Measurements from ENCODE around the genes KCNK15, PI3 and SLPI.

DNA sequence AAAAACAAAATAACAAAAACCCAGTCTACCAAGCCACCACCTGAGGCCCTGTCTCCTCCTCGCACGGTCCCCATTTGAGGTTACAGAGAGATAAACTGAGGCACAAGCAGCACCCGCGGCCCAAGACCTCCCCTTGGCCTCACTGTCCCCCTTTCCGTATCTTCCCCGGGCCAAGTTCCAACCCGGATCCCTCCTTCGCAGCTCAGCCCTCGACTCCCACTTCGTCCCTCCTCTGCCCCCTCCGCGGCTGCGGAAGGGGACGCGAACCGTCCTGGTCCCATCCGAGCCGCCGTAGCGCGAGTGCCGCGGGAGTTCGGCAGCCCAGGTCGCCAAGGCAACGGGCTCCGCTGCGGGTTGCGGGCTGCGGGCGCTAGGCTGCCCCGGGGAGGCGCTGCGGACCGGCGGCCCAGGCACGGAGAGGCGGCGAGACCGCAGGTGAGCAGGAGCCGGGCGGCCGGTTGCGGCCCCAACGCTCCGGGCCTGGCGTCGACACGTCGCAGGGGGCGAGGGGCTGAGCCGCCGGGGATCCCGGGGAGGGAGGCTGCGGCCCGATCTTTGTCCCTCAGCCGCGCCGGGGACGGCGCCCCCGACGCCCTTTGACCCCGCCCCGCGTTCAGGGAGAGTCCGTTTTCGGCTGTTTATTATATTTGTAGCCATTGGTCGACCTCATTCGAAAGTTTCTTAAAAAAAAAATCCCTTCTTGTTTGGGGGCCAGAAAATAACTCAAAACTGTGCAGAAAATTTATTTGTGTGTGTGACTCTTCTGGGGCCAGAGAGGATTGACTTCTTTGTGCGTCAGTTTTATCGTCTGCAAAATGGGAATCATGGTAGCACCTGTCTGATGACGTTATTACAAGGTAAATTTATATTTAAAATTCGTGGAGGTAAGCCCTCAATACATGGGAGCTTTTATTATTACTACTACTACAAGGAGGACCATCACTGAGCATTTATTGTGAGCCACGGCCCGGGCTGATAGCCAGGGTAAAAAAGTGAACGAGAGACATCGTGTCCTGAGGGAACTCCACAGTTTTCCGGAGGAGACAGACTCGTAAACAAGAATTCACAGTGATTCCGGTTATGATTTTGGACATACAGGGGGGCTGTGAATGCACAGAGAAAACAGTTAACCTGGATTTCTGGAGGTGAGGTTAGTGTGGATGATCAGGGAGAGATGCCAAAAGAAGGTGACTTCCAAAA is 10.1 kb upstream of the SERINC3 start:
- PRO-cap, result bidirectional peak, plus-strand start at position 299 of the sequence, minus-strand start at position 251 of the sequence

- PRO-cap, result no peak
Observed at GRCh38 chr20:44536351-44536639, 14.4 kb upstream of the SERINC3 start.

DNA sequence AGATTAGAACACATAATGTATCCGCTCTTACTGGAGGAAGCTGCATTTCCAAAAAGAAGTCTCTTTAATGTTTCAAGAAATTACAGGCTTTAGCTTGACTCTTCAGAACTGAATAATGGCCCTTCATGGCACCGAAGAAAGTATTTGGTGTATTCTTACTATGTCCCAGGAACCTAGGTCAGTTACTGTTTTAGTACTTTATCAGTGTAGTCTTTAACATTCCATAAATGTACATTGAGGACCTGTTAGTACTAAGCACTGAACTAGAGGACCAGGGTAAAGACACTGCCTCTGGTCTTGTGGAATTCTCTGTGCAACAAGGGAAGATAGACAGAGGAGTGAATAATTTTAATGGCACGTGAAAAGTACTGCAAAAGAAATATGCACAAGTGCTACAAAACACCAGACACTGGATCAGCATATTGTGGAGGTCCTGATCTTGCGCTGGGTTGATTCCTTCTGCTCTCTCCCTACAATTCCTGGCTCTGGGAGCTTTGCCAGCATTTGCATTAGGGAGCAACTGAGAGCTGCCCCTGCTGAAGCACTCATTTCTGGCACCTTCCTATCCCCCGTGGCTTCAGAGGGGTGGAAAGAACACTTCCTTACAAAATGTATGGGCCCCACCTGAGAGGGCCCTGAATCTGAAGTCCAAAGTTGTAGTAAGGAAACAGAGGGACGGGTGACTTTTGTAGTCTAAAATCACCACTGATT is 4.6 kb downstream of the PKIG start:
- PRO-cap, result no peak

GRCh38 chr20:44633446-44633997 is 18.0 kb downstream of the ADA start:
- PRO-cap, result no peak

- PRO-cap, result no peak
Observed at GRCh38 chr20:44646790-44647228, 4.7 kb downstream of the ADA start.

DNA sequence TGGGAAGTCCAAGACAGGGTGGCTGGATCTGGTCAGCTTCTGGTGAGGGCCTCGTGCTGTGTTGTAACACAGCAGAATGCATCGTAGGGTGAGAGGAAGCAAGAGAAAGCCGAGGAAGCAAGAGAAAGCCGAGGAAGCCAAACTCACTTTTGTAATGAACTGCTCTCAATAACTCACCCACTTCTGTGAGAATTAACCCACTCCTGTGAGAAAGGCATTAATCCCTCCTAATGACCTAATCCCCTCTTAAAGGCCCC is 9.3 kb upstream of the ADA start:
- PRO-cap, result no peak

DNA sequence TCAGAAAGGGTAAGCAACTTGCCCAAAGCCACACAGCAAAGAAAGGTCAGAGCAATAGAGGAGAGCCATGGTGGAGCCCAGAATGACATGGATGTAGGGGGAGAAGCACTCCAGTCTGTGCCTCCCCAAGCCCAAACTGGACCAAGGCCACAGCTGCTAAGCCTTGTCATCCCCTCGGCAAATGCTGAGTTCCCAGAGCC is 857 bp downstream of the CCN5 start:
- PRO-cap, result no peak

GRCh38 chr20:44745493-44746522 is at the start of gene KCNK15:
Gene KCNK15, plus strand, starts transcription at chr20:44745865.
- PRO-cap, result bidirectional peak, plus-strand start at chr20:44745865, minus-strand start at chr20:44745783

DNA sequence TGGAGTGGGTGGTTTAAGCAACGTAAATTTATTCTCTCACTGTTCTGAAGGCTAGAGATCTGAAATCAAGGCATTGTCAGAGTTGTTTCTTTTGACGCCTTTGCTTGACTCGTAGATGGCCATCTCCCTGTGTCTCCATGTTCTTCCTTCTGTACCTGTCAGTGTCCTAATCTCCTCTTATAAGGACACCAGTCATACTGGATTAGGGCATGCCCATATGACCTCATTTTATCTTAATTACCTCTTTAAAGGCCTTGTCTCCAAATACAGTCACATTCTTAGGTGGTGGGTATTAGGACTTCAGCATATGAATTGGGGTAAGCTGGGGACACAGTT is 2.5 kb downstream of the STK4 start:
- PRO-cap, result no peak

DNA sequence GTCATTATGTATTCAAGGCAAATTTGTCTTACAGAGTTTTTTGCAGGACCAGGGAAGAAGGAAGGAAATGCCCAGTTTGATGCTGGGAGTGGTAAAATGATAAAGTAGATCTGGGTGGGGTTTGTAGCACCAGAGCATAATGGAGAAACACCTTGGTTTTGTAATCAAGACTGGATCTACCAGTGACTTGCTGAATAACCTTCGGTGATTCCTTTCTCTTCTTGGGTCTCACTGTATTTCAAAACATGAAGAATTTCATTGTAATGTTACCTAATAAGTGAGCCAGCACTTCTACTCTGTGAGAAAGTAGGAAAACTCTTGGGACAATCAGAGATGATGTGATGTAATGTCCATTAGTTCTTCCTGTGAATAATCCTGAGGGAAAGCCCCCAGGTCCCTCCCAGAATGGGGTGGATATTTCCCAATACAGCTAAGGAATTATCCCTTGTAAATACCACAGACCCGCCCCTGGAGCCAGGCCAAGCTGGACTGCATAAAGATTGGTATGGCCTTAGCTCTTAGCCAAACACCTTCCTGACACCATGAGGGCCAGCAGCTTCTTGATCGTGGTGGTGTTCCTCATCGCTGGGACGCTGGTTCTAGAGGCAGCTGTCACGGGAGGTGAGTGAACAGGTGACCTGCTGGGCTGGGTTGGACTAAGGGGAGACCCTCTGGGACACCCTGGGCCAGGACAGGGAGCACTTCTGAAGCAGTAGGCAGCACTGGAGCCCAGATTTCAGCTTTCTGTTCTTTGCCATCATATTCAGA is at the start of gene PI3:
TSS of gene PI3 (plus strand) at position 522 of the 768 bp plus-strand sequence.
- PRO-cap, result no peak

DNA sequence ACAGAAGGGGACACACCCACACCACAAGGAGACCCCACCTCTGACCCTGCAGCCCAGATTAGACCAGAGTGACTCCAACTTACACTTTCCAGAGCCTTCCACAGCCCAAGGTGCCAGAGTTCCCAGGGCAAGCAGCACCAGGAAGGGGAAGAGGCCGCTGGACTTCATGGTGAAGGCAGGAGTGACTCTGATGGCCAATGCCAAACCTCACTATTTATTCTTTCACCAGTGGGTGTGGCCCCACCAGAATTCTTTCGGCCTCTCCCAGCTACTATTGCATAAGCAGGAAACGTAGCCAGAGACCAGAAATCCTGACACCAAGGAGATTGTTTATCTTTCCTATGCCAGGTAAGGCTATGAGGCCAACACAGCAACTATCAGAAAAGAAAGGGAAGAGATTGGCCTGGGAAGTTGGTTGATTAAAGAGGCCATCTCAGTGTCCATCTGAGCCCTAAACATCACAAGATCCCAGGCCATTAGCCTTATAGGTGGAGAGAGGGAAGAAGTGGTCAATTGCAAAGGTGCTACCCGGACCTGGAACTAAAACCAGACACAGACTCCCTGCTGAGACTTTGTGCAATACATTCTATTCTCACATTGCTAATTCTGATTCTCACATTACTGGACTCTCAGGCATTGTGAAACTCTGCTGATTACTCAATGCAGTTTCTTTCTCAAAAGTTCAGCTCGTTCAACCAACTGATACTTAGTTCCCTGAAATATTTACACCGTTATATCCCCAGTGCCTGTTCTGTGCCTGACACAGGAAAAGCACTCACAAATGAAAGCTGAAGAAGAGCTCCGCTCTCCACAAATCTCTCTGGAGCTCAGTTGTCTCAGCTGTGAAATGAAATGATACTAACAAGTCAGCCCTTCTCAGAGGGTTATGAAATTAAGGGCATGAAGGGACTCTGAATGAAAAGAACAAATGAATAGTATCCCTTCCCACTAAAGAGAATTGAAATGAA is at the start of gene SLPI:
TSS of gene SLPI (minus strand) at position 189 of the 968 bp plus-strand sequence.
- PRO-cap, result no peak

DNA sequence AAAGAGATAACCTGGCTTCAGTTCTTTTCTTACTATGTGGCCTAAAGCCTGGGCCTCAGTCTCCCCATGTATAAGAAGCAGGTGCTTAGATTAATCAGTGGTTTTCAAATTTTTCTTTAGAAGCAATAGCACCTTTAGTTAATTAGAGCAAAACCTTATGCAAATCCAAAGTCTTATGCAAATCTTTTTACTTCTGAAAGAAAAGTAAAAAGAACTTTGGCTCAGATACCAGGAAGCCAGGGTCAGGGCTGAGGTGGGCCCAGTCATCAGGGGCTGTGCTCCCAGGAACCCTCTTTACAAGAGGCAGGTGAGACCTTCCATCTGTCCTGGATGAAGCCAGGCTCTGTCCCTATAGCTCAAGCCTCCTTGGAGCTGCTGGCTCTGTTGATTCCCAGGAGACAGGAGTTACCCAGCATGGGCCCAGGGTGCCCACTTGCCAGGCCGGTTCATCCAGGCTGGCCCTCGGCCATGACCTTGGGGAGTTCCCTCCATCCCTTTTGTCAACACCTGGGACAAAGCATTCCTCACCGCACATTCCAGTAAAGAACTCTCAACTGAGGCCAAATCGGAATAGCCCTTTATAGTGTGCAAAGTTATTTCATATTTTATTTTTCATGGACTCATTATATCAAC is 18.9 kb downstream of the SDC4 start:
- PRO-cap, result no peak

- PRO-cap, result no peak
Observed at GRCh38 chr20:45330076-45330744, 18.0 kb downstream of the SDC4 start.

DNA sequence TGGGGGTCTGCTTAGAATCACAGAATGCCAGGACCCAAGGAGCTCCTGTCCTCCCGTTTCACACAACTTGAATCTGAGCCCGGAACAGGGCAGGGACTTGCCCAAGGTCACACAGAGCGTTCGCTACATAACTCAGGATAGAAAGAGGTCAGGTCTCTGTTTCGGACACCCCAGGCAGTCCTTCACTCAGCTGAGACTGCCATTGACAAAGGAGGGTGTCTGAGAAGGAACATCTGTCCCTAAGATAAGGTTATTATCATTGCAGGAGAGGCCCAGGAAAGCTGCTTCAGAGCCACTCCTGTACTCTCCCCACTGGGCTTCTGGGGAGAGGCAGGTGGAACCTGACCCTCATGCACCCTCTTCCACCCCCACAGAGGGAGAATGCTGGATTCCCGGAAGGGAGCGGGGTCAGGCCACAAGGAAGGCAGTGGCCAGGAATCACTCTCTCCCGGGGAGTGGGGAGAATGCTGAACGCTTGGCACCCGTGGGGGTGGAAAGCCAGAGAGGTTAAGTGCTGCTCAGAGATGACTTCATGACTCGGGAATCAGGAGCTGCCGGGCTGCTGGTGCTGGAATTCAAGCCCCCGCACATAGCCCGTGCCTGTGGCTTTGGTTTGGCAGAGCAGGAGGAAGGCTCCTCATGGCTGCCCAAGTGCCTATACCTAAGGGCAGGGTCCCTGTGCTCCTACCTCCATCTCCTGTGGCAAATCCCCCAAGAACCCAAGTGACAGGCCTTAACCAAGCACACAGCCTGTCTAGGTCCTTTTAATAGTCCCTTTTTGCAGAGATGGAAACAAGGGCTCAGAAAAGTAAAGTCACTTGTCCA is 10.6 kb downstream of the SDC4 start:
- PRO-cap, result no peak

- PRO-cap, result no peak
Observed at GRCh38 chr20:45342616-45343217, 5.5 kb downstream of the SDC4 start.

GRCh38 chr20:45368055-45368818 is 5.3 kb downstream of the SYS1 start:
- PRO-cap, result no peak

GRCh38 chr20:45448154-45448877 is 21.2 kb upstream of the WFDC2 start:
- PRO-cap, result no peak

GRCh38 chr20:45783654-45784114 is 8.0 kb downstream of the WFDC3 start:
- PRO-cap, result no peak

DNA sequence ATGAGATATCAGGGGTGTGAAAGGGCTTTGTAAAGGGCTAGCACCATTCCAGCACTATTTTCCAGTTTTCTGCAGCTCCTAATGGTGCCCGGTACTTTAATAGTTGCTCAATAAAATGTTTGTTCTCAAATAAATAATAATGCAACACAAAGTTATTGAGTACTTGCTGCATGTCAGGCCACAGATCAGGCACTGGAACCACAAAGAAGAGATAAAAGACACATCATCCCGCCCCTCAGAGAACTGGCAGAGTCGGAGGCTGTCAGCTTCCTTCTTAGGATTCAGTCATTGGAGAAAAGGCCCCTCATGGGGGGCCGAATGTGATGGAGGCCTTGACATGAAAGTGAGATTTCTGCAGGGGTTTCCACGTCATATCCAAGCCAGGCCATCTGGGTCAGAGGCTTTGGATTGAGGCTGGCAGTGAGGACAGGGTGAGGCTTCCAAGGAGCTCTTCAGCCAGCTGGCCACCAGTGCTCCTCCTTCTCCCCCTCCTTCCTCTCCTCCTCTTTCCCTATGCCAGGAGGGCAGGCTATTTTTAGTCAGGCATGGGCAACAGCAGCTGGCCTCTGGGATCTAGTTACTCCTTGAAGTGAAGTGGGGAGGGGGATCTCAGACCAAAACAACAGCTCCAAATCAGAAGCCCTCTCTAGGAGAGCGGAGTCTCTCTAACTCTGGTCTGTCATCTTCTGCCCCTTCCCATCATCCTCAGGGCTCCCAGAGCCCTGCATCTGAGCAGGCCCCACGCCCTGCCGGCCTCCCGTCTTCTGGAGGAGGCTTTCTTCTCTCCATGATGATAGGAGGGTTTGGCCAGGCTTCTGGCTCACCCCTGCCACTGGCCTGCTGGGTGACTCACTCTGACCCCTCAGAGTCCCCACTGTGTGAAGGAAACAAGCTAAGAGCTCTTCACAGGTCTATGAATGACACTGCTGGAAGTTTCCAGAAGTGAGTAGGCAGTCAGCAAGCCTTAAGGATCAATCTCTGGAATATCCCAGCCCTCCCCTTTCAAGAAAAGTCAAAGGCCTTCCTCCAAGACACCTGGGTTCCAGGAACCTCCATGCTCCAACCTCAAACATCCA is 695 bp downstream of the TNNC2 start:
- PRO-cap, result no peak

GRCh38 chr20:45828551-45828937 is 1.4 kb upstream of the TNNC2 start:
- PRO-cap, result no peak

Data from mesenteric fat pad (tissue), 1 donor.